ENCODE measurements around the gene SERPINA4.

DNA sequence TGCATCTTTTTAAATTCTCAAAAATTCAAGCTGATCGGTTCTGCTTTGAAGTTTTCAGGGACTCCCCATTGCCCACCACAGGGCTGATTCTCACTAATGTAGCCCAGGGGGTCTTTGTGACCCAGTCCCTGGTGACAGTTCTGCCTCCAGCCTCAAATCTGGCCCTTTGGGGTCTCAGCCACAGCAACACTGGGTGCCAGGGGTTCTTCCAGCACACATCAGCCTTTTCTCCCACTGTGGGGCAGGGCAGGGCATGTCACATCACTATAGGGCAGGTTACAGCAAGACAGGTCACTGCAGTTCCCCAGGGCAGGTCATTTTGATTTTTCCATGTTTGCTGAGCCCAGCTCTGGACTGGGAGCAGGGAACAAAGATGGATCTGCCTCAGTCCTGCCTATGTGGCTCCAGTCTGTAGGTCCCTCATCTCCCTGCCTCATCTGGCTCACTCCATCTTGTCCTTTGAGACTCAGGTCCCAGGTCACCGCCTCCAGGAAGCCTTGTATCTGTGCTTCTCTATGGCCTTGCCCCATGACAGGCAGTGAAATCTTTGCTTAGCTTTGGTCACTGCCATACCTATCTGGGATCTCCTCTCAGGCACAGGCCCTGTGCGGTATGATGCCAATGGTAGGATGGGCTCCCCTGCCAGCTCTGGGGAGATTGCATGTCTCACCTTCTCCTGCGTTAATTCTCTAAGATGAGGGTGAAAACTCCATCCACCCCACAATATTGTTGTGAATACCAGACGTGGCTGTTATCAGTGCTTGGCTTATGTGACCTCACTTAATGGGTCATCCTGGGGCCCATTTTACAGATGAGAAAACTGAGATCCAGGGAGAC is 1.7 kb downstream of the SERPINA6 start:
CAGE:
- cytosol, long polyA minus RNA = no peak
- cytosol, long polyA plus RNA = no peak
- long polyA plus RNA = no peak
- nucleus, long polyA minus RNA = no peak
- nucleus, long polyA plus RNA = no peak

DNA sequence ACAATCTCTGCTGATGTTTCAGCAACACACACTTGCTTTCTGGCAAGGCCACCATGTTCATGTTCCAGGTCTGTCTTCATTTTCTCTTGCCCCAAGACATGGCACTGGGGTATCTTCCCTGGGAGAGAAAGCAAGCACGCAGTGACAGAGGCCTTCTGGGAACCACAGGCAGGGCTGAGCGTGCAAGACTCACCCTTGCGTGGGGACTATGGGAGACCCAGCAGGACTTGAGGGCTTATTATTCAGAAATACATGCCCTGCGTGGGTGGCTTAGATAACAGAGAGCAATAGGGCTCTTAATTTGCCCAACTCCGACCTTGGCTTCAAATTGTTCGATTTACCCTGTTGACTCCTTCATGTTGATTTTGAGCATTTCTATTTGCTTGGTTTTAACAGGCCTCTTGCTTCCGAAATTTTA is 5.0 kb upstream of the SERPINA1 start:
CAGE:
- cytosol, long polyA minus RNA = no peak
- cytosol, long polyA plus RNA = no peak
- long polyA plus RNA = no peak
- nucleus, long polyA minus RNA = no peak
- nucleus, long polyA plus RNA = no peak

GRCh38 chr14:94395371-94395610 is 6.9 kb upstream of the SERPINA1 start:
CAGE:
- cytosol, long polyA minus RNA = no peak
- cytosol, long polyA plus RNA = no peak
- long polyA plus RNA = no peak
- nucleus, long polyA minus RNA = no peak
- nucleus, long polyA plus RNA = no peak

CAGE:
- cytosol, long polyA minus RNA = no peak
- cytosol, long polyA plus RNA = no peak
- long polyA plus RNA = no peak
- nucleus, long polyA minus RNA = no peak
- nucleus, long polyA plus RNA = no peak
Observed at GRCh38 chr14:94423440-94423720, 29.2 kb downstream of the SERPINA11 start.

DNA sequence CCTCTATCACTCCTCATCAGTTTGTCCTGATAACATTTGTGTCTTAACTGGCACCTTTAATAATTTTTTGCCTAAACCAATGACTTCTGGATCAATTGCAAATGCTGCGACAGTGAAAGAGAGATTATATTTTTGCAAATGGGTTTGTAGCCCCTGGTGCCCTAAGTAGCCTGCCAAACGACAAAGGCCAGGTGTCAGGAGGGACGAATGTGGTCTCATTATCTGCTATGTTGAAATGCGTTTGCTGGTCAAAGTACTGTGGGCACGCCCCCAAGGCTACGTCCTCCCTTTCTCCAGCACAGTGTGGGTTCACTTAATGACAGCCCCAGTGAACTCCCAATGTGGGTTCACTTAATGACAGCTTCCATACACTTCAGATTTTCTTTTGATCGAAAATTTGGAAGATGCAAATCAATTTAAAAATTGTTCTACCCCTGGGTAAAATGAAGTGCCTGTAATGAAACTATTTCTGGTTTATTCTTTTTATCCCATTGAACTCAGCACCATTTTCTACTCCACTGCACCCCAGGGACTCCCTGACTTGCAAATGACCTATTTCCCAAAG is 1.5 kb downstream of the SERPINA11 start:
CAGE:
- cytosol, long polyA minus RNA = no peak
- cytosol, long polyA plus RNA = no peak
- long polyA plus RNA = no peak
- nucleus, long polyA minus RNA = no peak
- nucleus, long polyA plus RNA = no peak

GRCh38 chr14:94561050-94561752 is at the start of gene SERPINA4:
TSS of gene SERPINA4 (plus strand) at chr14:94561442.
CAGE:
- cytosol, long polyA minus RNA = no peak
- cytosol, long polyA plus RNA = no peak
- long polyA plus RNA = no peak
- nucleus, long polyA minus RNA = no peak
- nucleus, long polyA plus RNA = no peak

DNA sequence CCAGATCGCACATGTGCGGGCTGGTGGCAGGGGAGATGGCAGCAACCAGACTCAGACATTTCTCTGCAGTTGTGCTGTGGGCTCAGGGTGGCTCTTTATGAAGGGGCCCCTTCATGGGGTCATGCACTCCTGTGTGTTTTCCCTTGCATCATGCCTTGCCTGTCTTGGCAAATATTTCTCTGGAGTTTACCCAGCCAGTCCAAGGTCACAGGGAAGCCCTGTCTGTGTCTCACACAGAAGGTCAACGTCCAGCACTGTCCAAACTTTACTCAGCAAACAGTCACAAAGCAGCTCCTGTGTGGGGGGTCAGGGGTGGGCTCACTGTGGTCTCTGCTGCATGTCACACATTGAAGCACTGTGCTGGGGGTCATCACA is 12.7 kb downstream of the SERPINA5 start:
CAGE:
- cytosol, long polyA minus RNA = no peak
- cytosol, long polyA plus RNA = no peak
- long polyA plus RNA = no peak
- nucleus, long polyA minus RNA = no peak
- nucleus, long polyA plus RNA = no peak

GRCh38 chr14:94597169-94597772 is 14.9 kb upstream of the SERPINA3 start:
CAGE:
- cytosol, long polyA minus RNA = no peak
- cytosol, long polyA plus RNA = no peak
- long polyA plus RNA = no peak
- nucleus, long polyA minus RNA = no peak
- nucleus, long polyA plus RNA = no peak

DNA sequence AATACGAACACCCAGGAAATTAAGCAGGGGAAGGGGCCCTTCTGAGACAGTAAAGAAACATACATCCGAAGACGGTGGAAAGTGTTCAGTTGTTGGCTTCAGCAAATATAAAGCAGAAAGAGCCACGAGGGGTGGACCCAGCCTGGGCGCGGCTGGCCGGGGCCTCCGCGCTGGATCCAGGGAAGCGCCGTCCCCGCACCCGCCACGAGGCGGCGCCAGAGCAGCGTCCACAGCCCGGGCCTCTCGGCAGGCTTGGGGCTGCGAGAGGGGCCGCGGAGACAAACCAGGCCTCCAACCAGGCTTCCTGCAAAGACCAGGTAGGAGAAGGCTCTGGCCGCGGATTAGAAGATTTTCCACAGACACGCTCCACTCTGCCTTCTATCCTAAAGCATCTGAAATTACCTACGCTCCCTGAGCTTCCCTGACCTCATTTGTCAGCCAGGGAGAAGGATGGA is 77.3 kb downstream of the SERPINA3 start:
CAGE:
- cytosol, long polyA minus RNA = no peak
- cytosol, long polyA plus RNA = no peak
- long polyA plus RNA = no peak
- nucleus, long polyA minus RNA = no peak
- nucleus, long polyA plus RNA = no peak

DNA sequence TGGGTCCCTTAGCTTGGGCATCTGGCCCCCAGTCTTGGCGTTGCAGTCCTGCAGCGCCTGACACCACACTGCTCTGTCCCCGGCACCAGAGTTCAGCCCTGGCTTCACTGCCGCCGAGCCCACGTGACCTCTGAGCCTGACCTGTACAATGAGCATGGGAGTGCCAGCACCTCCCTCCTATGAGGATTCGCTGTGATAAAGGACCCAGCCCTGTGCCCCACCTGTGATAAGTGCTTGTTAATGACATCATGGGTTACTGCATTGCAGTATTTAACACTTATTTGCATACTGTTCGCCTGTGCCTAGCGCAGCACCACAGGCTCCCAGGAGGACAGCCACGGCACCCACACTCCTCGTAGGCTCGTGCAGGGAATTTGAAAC is 118.2 kb upstream of the GSC start:
CAGE:
- cytosol, long polyA minus RNA = no peak
- cytosol, long polyA plus RNA = no peak
- long polyA plus RNA = no peak
- nucleus, long polyA minus RNA = no peak
- nucleus, long polyA plus RNA = no peak

CAGE:
- cytosol, long polyA minus RNA = no peak
- cytosol, long polyA plus RNA = no peak
- long polyA plus RNA = no peak
- nucleus, long polyA minus RNA = no peak
- nucleus, long polyA plus RNA = no peak
Observed at GRCh38 chr14:95093731-95094247, 63.5 kb downstream of the DICER1 start.

GRCh38 chr14:95141952-95142623 is 15.2 kb downstream of the DICER1 start:
CAGE:
- cytosol, long polyA minus RNA = no peak
- cytosol, long polyA plus RNA = no peak
- long polyA plus RNA = no peak
- nucleus, long polyA minus RNA = no peak
- nucleus, long polyA plus RNA = no peak

DNA sequence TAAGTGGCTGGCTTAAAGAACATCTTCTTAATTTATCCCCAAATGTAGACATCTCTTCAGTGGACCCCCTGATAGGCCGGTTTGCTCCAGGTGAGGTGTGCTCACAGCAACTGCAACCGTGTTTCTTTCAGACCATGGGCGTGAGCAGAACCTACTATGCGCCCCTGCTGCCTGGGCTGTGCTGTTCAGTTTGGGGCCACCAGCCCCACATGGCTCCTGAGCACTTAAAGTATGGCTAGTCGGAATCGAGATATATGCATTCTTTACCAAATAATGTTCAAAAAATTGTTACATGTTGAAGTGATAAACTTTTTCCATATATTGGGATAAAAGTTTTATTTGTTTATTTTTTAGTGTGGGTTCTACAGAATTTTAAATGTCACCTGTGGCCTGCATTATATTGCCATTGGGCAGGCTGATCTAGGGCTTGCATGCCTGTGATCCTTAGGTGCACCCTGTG is 846 bp upstream of the DICER1 start:
CAGE:
- cytosol, long polyA minus RNA = no peak
- cytosol, long polyA plus RNA = no peak
- long polyA plus RNA = no peak
- nucleus, long polyA minus RNA = no peak
- nucleus, long polyA plus RNA = no peak

DNA sequence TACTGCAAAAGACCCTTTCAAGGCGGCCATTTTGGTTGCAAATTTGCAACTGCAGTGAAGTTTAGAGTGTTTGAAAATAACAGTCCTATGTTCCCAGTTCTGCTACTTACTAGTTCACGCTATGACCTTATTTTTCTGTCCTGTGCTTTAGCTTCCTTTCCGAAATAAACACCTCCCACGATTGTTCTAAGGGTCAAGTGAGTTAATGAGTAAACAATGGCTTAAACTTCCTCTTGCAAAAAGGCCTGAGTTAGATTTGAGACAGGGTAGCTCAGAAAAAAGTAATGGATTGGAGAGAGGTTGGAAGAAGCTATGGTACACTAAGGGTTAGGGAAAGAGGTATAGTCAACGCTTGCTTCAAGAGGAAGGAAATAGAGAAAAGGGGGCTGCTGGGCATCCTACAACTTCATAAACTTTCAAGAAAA is 26.4 kb upstream of the DICER1 start:
CAGE:
- cytosol, long polyA minus RNA = no peak
- cytosol, long polyA plus RNA = no peak
- long polyA plus RNA = no peak
- nucleus, long polyA minus RNA = no peak
- nucleus, long polyA plus RNA = no peak

DNA sequence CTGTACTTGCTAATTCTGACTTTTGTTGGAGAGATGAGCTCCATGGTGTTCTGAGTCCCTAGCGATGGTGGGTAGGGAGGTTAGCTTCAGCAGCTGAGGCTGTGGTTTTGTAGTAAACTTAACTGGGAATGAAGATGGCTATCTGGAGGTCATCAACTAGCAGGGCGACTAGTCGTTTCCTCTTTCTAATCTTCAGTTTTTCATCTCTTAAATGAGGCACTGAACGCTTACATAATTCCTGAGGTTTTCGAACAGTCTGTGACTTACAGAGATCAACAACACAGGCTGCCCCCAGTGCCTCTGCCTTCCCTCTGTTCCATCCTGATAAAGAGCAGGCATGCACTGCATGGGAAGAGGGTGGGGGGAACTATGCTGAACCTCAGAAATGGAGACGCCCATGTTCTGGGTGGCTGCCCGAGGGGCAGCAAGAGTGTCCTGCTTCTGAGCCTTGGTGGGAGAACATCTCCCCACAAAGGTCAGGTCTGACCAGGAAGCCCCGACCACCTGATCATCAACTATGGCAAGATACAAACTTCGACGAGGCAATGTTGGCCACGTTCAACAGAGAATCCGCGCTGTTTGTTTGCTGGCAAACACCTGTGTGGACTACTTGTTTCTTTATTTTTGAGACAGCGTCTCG is 28.7 kb upstream of the DICER1 start:
CAGE:
- cytosol, long polyA minus RNA = no peak
- cytosol, long polyA plus RNA = no peak
- long polyA plus RNA = no peak
- nucleus, long polyA minus RNA = no peak
- nucleus, long polyA plus RNA = no peak

DNA sequence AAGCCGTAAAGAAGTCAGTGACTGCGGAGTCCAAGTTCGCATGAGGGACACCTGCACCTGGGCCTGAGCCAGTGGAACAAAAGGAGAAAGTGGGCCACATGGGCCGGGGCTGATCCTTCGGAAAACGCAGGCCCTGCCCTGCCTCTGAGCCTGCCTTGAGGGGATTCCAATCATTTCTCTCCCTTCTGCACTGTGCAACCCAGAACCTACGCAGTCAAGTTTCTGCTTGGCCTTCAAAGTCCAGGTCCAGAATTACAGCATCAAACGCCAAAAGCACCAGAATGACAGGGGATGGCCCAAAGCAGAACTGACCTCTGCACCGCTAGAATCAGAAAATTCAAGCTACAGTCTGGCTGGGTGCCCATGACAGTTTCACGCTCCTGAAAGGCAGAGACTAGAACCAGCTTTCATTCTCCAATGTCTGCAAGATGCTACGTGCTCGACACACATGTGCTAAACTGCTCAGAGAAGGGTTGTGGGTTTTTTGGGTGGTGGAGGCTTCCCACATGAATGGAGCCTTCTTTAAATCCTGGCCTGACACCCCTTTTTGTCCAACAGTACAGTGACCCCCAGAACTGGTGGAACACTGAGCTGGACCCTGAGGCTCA is 4.1 kb downstream of the CLMN start:
CAGE:
- cytosol, long polyA minus RNA = no peak
- cytosol, long polyA plus RNA = no peak
- long polyA plus RNA = no peak
- nucleus, long polyA minus RNA = no peak
- nucleus, long polyA plus RNA = no peak

DNA sequence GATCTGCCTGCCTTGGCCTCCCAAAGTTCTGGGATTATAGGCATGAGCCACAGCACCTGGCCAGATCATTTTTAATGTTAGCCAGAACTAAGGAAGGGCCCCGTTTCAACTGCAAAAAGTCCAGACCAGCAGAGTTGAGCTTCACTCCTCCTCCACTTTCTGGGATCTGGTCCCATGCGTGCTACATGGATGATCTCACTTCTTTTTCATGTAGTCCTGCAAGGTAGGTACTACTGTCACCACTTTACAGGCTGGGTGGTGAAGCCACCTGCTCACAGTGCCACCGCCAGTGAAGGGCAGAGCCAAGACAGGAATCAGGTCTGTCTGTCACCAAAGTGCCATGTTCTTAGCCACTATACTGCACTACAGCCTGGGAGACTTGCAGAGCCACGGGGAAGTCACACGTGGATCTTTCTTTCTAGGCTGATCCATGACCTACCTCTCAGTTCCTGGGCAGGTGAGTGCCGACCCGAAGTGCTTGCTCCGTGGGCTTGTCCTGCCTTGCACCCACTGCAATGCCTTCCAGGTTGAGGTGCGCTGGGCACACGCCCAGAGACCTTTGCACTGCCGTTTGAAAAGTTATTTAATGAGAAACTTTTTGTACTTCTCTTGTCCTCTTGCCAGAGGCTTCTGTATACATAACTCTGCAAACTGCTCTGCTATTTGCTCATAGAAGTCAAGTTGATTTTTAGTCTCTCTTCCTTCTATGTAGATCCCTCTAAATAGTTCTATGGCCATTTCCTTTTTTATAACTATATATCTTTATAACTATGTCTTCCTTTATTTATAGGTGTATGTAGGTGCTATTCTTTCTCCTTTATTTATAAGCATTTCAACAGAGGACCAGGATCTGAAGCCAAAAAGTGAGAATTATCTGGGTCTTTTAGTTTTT is 19.7 kb upstream of the CLMN start:
CAGE:
- cytosol, long polyA minus RNA = no peak
- cytosol, long polyA plus RNA = no peak
- long polyA plus RNA = no peak
- nucleus, long polyA minus RNA = no peak
- nucleus, long polyA plus RNA = no peak

DNA sequence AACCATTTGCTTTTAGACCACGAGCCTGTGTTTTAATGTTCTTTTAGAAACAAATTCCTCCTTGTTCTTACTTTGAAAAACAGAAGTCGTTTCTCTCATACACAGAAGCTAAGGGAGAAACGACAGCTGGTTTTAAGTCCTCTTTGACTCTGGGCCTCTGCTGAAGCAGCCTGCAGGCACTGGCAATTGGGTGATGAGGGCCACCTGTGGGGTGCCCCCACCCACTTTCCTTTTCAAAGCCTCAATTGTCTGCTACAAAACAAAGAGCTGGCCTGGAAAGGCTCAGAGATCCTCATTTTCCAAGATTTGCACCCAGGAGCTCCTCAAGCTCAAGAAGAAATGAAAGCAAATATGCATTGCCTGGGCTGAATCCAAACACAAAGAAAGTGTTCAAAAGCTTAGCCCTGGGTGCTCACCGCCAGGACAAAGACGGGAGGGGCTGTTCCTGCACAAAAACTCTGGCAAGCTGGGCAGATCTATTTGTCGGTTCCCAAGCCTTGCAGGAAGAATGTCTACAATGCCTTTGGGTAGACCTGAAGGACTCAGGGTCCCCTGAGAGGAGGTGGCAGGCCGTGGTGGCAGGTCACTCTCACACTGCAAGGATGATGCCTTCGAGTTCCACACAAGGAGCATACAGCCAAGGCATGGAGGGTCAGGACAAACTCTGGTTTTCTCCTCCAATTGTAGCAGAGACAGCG is 90.1 kb upstream of the CLMN start:
CAGE:
- cytosol, long polyA minus RNA = no peak
- cytosol, long polyA plus RNA = no peak
- long polyA plus RNA = no peak
- nucleus, long polyA minus RNA = no peak
- nucleus, long polyA plus RNA = no peak

CAGE:
- cytosol, long polyA minus RNA = no peak
- cytosol, long polyA plus RNA = no peak
- long polyA plus RNA = no peak
- nucleus, long polyA minus RNA = no peak
- nucleus, long polyA plus RNA = no peak
Observed at GRCh38 chr14:95412169-95413077, 92.7 kb upstream of the CLMN start.

GRCh38 chr14:95449117-95449707 is 67.2 kb downstream of the SYNE3 start:
CAGE:
- cytosol, long polyA minus RNA = no peak
- cytosol, long polyA plus RNA = no peak
- long polyA plus RNA = no peak
- nucleus, long polyA minus RNA = no peak
- nucleus, long polyA plus RNA = no peak

Measured in keratinocyte (primary cell).